ENCODE measurements around a stretch of chr17.

DNA sequence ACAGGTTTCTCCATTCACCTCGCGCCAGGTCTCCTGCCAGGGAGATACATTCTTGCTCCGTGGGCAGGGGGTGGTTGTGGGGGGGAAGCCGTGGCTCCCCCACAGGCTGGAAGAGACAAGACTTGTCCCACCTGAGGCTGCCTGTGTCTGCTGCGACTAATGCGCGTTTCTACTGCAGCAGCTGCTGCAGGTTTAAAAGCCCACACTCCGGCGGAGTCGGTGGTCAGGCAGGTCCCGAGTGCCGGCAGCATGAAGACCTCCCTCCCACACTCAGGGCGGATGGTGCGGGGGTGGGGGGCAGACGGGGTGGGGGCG is 856 bp upstream of the P2RX5 start:
- PRO-cap, result no peak

DNA sequence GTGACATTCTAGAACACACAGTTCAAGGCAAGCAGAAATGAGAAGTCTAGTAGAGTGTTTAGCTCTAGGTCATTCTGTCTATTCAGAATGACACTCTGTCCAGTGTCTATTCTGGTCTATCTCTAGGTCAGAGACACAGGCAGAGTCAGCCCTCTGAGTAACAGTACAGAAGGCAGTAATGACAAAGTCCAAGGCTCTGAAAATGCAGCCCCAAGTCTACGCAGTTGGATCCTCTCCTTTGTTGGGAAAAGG is 17.4 kb downstream of the NCBP3 start:
- PRO-cap, result no peak

DNA sequence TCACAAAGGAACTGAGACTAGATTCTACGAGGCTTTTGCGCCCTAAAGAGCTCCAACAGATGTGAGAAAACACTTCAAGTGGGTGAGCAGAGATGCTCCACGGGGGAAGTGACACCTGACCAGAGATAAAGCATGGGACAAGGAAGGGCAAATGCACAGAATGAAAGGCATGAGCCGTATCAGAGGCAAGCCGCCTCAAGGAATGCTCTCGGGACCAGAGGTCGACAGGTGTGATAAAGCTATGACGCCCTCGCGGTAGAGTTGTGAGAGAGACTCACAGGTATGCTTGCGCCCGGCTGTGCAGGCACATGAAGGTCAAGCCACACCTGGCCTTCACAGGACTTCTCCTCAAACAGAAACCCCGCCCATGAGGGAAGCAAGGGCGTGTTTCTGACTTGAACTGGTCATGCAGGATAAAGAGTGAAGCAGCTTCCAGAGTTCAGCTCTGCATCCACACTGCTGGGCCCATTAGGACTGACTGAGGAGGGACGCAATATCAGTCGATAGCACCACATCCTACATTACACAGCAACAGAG is 7.9 kb downstream of the NCBP3 start:
- PRO-cap, result no peak

DNA sequence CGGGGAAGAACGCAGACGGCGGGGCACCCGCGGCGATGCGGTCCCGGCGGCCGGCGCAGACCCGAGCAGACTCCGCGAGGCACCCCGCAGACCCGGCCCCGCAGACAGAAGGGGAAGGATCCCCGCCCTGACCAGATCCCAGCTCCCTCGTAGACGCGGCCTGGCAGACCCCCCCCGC is 285 bp downstream of the CAMKK1 start:
- PRO-cap, result no peak

GRCh38 chr17:3915869-3916280 is 390 bp downstream of the P2RX1 start:
- PRO-cap, result no peak

DNA sequence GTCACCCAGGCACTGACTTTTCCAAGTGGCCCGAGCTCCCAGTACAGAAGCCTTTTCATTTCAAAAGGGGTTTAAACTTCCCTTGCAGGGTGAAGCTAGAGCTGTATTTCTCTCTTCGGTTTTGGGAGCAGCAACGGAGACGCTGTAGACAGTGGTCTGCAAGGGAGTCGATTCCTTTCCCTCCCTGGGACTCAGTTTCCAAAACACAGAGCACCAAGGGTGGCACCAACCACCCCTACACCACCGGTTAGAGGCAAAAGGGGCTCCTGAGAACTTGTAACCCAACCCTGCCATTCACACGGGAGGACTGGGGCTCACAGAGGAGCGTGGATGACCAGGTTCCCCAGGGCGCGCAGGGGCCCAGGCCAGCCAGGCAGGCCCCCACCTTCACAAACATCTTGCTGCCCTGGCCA is 22.0 kb downstream of the ATP2A3 start:
- PRO-cap, result no peak

GRCh38 chr17:3943253-3944062 is 20.8 kb downstream of the ATP2A3 start:
- PRO-cap, result no peak

DNA sequence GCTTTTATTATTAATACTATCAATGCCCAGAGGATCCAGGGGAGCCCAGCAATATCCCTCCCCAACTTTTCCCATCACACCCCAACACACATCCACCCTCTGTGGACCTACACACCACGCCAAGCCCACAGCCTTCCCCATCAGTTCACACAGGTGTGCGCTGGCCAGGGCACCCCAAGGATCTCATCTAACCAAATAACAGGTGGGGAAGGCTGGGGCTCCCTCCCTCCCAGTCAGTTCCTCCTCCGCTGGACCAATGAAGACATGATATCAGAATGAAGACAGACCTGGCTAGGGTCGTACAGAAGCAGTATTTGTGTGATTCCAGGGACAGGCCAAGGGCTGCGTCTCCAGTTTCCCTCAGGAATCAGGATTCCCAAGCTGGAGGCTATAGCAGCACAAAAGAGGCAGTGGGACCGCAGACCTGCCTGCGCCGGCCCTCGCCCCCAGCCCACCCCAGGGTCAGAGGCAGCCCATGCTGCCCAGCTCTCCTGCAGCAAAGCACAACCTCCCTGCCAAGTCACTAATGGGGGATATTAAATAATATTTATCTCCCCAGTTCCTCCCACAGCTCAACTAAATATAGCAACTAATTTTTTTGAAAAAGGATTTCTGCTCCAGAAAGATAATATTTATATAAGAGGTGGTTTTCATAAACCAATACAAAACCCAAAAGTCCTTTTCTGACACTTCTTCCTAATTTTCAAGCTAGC is 1.6 kb downstream of the ATP2A3 start:
- PRO-cap, result no peak

GRCh38 chr17:4004156-4005332 is 40.3 kb upstream of the ATP2A3 start:
- PRO-cap, result no peak

DNA sequence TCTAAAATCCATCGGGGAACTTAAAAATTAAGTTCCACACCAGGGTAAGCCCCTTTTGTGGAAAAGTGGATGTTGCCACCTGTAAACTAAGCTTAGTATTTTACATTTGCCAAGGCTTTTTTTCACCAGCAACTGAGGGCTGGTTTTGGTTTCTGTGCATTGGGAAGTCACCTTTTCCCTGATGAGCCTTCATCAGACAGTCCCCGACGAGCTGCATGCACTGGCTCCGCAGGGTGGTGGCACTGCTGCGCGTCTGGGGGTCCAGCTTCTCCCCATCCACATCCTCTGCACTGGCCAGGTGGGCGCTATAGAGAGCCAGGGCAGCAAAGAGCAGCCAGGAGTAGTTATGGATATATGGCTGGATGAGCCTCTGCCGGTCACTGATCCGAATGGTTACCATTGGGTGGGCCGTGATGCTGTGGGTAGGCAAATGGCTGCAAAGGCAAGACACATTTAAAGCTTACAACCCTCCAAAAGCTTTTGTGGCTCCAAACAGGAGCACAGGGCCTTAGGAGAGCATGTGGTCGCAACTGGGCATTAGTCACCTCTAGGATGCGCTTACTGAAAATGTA is 86.5 kb upstream of the ATP2A3 start:
- PRO-cap, result no peak

- PRO-cap, result no peak
These were observed 86.7 kb downstream of the ZZEF1 start for GRCh38 chr17:4055895-4056673.

- PRO-cap, result no peak
These were observed 1.2 kb downstream of the CYB5D2 start for GRCh38 chr17:4144341-4144548.

DNA sequence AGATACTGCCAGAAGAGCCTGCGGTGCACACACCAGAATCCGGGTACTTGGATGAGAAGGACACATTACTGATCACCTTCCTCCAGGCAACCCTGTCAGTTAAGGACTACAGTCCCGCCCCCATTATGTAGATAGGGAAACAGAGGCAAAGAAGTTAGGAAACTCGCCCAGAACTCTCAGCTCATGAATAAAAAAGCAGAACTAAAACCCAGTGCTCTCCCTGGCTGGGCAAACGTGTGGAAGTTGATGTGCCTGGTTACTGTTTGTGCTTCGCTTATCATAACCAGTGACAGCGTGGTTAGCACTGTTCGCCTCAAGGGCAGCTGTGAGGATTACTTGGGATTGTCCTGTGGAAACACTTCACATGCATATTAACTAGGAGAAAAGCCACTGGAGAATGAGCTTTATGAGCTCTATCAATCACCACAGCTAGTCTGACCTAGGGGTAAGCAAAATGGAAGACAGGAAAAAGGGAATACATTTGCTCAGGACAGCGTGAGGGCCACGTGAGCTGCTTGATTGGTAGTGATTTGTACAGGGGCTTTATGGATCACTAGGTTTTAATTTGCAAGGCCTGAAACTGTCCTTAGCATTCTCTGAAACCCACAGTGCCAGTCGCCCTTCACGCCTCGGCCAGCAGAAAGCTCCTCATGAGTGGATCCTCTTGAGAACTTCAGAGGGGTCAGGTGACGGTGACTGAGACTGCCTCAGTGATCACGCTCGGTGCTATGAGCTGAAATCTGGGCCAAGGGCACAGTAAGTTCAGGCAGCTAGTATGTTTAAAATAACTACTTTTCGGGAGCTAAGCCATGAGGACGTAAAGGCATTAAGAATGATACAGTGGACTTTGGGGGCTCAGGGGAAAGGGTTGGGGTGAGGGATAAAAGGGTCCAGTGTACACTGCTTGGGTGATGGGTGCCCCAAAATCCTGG is 20.0 kb downstream of the CYB5D2 start:
- PRO-cap, result no peak

- PRO-cap, result no peak
These were observed 44.2 kb downstream of the CYB5D2 start for GRCh38 chr17:4187040-4187658.

DNA sequence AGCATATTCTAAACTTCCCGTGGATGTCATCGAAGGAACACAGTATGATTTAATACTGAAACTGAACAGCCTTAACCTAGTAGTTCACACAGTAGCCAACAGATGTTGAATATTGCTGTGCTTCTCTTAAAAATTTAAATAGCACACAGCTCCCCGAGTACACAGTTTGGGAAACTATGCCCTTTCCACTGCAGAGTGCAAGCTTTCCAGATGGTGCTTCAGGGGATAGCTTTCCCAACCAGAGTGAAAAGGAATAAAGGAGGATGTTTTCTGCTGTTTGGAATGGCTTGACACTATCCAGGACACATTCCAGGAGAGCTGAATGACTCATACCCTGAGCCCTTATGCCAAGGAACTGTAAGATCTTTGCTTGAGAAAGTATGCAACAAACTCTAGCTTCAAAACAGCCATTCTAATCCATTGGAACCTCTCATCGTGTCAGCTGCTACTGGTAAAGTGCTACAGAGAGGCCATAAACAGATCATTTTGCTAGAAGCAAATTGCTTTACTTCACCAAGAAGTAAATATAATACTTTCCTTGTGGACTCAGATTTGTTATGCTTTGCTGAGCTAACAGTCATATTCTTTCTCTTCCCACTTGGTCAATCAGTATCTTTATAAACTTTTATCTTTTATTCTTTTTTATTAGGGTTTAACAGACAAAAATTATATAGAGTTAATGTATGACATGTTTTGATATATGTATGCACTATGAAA is 33.6 kb downstream of the ANKFY1 start:
- PRO-cap, result no peak

- PRO-cap, result no peak
These were observed 38.3 kb upstream of the ANKFY1 start for GRCh38 chr17:4301816-4302768.

- PRO-cap, result no peak
These were observed 4.1 kb downstream of the SPNS2 start for GRCh38 chr17:4502722-4503292.

DNA sequence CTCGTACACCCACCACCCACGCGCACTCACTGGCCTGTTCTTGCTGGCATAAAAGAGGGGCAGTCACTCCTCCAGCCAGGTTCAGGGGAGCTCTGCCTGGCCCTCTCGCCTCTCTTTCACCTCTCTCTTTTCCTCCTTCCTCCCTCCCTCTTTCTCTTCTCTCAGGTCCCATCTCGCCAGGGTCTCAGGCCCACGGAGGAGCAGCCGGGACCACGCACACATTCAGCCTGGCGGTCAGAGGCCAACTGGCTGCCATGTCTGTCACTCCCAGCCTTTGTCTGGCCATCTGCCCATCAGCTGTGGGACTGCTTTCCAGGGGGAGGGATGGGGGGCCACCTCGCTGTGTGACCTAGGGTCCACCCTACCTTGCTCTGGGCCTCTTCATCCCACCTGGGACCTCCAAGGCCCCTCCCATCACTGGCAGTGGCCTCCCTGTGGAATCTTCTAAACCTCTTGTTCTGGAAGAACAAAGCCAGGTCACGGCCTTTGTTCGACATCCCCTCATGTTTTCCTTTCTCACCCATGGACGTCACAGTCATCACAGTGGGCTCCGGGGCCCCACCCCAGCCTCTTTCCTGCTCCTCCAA is 23.8 kb downstream of the SPNS2 start:
- PRO-cap, result no peak

GRCh38 chr17:4562047-4562648 is 1.8 kb upstream of the GGT6 start:
- PRO-cap, result no peak

DNA sequence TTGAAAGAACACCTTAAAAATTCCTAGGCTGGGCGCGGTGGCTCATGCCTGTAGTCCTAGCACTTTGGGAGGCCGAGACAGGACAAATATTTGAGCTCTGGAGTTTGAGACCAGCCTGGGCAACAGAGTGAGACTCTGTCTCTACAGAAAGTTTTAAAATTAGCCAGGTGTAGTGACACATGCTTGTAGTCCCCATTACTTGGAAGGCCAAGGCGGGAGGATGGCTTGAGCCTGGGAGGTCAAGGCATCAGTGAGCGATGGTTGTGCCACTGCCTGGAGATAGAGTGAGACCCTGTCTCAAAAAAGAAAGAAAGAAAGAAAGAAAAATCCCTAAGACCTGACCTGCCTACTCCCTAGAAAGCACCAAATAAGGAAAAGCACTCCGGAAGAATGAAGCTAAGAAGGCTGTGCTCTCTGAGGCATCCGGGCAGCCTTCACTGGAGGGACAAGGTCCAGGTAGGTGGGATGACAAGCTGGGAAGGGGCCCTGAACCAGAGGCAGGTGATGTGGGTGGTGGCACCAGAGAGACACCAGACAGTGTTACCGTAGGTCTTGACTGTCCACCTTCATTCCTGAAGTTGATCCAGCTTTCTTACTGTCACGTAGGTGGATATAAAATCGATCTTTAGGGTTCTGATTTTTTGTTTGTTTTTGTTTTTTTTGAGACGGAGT is 26.2 kb downstream of the SMTNL2 start:
- PRO-cap, result no peak